Mesenchymal stem cell of adipose (primary cell): ENCODE data around the genes ZBTB12, C4B, BTNL2 and HLA-DRA.

GRCh38 chr6:31821913-31822993 is 5.3 kb upstream of the HSPA1B start:
- CAGE, long polyA plus RNA: no peak

GRCh38 chr6:31855643-31856167 is 6.9 kb downstream of the NEU1 start:
- CAGE, long polyA plus RNA: no peak

- CAGE, long polyA plus RNA: no peak
Measured at GRCh38 chr6:31901385-31902397, at the start of gene ZBTB12. Gene ZBTB12 (minus strand): TSS chr6:31902086.

DNA sequence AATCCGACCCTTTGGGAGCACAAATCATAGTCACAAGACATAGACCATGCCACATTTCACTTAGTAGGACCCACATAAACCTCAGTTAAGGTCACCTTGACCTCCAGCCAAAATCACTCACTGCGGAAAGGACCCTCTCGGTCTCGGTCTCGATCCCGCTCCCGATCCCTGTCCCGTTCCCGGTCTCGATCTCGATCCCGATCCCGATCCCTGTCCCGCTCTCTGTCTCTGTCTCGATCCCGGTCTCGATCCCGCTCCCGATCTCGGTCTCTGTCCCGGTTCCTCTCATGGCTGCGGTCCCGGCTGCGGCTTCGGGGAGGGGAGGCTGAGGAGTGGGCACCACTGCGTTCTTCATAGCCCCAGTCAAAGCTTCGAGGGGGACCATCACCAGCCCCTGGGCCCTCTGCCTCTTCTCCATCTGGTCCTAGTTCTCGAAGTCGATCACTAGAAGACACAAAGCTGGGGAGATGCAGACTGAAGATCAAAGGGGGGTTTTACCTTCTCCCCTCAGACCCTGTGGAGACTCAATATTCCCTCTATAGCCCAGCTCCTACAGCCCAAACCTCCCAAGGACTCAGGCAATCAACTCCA is 4.2 kb downstream of the NELFE start:
- CAGE, long polyA plus RNA: no peak

GRCh38 chr6:32014405-32015028 is at the start of gene C4B:
Gene C4B (plus strand): TSS chr6:32014795.
- CAGE, long polyA plus RNA: no peak

- CAGE, long polyA plus RNA: no peak
Measured at GRCh38 chr6:32046303-32047508, 8.5 kb downstream of the CYP21A2 start.

- CAGE, long polyA plus RNA: no peak
Measured at GRCh38 chr6:32082721-32083602, 26.2 kb downstream of the TNXB start.

DNA sequence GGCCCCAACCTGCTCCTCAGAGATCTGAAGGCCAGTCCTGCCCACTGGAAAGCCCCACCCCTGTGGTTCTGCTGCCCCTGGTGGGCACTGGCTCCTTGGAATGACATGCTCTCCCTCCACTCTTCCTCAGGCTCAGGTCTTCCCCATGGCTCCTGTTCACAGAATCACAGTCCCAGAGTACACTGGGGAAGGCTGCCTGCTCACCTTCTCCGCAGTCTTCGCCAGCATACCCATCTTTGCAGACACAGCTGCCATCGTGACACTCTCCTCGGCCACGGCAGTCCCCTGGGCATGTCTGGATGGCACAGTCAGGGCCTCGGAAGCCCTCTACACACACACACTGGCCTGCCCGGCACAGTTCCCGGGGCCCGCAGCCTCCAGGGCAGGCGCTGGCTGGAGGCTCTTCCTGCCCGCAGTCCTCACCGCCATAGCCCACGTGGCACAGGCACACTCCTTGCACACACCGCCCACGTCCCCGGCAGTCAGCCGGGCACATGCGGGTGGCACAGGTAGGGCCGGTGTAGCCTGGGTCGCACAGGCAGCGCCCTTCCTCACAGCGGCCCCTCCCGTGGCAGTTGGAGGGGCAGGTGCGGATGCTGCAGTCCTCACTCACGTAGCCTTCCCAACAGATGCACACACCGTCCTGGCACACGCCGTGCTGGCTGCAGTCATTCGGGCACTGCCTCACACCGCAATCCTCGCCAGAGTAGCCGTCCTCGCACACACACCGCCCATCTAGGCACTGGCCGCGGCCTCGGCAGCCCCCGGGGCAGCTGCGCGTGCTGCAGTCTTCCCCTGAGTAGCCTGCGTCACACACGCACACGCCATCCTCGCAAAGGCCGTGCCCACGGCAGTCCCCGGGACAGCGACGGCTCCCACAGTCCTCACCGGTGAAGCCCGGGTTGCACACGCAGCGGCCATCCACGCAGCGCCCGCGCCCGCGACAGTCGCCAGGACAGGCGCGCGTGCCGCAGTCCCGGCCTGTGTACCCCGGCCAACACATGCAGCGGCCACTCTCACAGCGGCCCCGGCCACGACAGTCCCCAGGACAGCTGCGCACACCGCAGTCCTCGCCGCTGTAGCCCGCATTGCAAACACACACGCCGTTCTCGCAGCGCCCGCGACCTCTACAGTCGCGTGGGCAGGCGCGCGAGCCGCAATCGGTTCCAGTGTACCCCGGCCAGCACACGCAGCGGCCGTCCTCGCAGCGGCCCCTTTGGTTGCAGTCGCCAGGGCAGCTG is 13.3 kb downstream of the TNXB start:
- CAGE, long polyA plus RNA: no peak

- CAGE, long polyA plus RNA: no peak
Measured at GRCh38 chr6:32117547-32118246, 8.6 kb upstream of the TNXB start.

DNA sequence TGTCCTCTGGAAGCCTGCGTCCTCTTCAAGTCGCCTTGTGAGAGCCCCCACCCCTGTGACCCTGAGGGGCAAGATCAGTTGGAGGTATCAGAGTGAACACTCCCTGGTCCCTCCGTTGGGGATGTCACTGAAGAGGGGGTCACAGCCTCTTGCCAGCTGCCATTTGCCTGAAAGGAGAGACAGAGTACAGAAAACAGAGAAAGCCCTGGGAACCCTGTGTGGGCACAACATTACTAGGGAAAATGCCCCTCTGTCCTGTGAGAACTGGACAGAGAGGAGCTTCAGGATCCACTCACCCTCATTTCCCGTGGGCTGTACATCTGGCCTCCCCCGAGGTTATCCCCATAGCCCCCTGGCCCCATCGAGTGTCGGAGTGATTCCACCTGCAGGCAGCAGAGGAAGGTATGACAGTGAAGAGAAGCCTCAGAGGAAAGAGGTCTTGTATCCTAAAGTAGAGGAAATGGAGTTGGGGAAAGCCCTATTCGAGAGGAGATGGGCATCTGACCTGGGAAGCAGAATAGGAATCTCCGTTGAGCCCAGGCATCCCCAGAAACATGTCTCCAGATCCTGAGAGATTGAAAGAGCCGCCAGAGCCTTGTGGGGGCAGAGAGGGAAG is 2.4 kb upstream of the AGER start:
- CAGE, long polyA plus RNA: no peak

GRCh38 chr6:32188197-32189067 is 1.6 kb downstream of the PBX2 start:
- CAGE, long polyA plus RNA: no peak

GRCh38 chr6:32195358-32196308 is 3.2 kb upstream of the GPSM3 start:
- CAGE, long polyA plus RNA: no peak

GRCh38 chr6:32271400-32271716 is 47.5 kb upstream of the NOTCH4 start:
- CAGE, long polyA plus RNA: no peak

GRCh38 chr6:32393553-32394003 is 13.4 kb downstream of the BTNL2 start:
- CAGE, long polyA plus RNA: no peak

- CAGE, long polyA plus RNA: no peak
Measured at GRCh38 chr6:32407094-32407337, at the start of gene BTNL2. Gene BTNL2 (minus strand): TSS chr6:32407181.

DNA sequence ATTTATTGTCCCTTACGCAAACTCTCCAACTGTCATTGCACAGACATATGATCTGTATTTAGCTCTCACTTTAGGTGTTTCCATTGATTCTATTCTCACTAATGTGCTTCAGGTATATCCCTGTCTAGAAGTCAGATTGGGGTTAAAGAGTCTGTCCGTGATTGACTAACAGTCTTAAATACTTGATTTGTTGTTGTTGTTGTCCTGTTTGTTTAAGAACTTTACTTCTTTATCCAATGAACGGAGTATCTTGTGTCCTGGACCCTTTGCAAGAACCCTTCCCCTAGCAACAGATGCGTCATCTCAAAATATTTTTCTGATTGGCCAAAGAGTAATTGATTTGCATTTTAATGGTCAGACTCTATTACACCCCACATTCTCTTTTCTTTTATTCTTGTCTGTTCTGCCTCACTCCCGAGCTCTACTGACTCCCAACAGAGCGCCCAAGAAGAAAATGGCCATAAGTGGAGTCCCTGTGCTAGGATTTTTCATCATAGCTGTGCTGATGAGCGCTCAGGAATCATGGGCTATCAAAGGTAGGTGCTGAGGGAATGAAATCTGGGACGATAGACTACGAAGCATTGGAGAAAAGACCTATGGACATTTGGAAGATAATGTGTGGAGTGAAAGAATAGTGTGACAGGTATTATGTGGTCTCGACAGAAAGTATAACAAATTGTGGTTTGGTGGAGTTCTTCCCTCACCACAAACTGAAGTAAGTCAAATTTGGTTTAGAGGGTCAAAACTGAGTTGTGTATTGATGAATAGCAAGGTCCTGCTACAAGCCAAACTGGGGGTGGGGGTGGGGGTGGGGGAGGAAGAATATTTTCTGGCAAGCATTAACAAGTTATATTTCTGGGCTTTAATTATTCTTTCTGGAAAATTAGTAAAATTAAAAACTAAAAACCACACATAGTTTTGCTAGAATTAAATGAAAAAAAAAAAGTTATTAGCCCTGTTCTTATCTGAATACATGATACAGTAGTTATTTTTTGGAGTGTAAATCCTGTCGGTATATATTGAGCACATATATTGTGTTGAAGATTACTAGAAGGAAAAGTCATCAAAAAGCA is at the start of gene HLA-DRA:
HLA-DRA (plus strand) TSS at position 391 of the 1,073 bp plus-strand sequence.
- CAGE, long polyA plus RNA: no peak

- CAGE, long polyA plus RNA: no peak
Measured at GRCh38 chr6:32640371-32640760, 3.2 kb downstream of the HLA-DQA1 start.

GRCh38 chr6:32665719-32666115 is 740 bp downstream of the HLA-DQB1 start:
- CAGE, long polyA plus RNA: no peak

DNA sequence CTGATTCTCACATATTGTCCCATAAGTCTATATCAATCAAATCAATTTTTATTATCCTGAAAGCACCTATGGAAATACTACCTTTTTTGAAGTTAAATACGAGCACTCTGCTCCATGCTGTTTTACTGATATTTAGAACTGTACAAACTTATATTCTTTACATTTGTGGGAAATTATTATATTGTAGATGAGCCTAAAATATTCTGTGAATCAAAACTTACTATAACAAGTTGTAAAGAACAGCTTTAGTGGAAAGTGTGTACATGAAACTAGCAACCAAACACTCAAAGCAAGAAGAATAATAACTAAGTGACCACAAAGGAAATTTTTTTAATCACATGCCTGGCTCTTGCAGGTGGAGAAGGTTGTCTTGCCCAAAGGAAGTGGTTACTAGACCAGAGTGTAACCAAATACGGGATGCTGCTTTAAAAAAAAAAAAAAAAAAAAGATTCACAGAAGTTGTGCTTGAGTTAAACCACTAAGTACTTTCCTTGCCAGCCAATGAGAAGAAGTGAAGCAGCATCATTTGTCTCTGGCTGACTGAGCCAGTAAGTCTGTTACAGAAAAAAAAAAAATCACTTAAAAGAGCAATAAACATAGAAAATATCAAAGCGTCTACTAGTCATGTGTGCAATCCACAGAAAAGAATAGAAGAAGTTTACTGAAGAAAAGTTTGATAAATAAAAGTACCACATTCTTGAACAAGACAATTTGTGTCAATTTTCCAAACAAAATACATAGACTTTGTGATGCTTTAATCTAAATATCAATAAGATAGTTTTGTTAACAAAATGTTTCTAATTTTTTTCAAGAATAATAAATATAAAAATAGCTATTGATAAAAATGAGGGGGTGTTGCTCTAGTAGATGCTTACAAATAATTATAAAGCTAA is 19.2 kb upstream of the HLA-DQB1 start:
- CAGE, long polyA plus RNA: no peak

- CAGE, long polyA plus RNA: no peak
Measured at GRCh38 chr6:32825998-32826473, 9.2 kb upstream of the HLA-DOB start.